GM19240 (cell line): ENCODE measurements around a stretch of chr19.

- RRBS: 83% methylated on average over 1 of the region's 48 CpGs
Observed at GRCh38 chr19:311395-312413, 20.5 kb upstream of the PLPP2 start.

DNA sequence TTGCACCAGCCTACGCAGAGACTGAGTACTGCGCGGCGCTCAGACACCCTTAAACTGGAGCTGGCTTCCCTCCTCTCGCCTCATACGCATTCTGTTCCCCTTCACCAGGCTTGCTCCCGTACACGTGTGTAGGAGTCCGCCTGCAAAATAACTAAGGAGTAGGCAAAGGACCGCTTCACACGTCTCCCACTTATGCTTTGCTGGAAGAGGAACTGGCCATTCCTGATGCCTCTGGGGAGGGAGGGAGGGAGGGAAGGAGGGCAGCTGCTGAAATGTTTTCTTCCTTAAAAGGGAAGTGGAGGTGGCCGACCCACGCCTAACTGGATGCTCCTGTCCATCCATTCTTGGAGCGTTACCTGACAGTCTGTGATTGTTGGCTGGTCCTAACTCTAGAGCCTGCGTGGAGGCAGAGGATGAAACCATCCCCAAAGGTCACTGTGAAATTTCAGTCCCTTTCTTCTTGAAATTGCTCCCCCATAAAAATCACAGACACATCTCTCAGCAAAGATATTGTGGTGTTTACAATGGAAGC lies 7.5 kb downstream of the THEG start:
- RRBS: no CpG with 5 or more reads among the region's 15 CpGs

GRCh38 chr19:373978-374289 lies 1.9 kb downstream of the THEG start:
- RRBS: no CpG with 5 or more reads among the region's 13 CpGs

GRCh38 chr19:383817-384348 lies 8.1 kb upstream of the THEG start:
- RRBS: 65% methylated on average over 8 of the region's 38 CpGs

- RRBS: 75% methylated on average over 4 of the region's 26 CpGs
Observed at GRCh38 chr19:419161-419791, 10.3 kb upstream of the C2CD4C start.

GRCh38 chr19:461508-462310 lies 876 bp upstream of the SHC2 start:
- RRBS: 5% methylated on average over 13 of the region's 71 CpGs

- RRBS: no CpG with 5 or more reads among the region's 22 CpGs
Observed at GRCh38 chr19:508078-508565, 825 bp downstream of the TPGS1 start.

DNA sequence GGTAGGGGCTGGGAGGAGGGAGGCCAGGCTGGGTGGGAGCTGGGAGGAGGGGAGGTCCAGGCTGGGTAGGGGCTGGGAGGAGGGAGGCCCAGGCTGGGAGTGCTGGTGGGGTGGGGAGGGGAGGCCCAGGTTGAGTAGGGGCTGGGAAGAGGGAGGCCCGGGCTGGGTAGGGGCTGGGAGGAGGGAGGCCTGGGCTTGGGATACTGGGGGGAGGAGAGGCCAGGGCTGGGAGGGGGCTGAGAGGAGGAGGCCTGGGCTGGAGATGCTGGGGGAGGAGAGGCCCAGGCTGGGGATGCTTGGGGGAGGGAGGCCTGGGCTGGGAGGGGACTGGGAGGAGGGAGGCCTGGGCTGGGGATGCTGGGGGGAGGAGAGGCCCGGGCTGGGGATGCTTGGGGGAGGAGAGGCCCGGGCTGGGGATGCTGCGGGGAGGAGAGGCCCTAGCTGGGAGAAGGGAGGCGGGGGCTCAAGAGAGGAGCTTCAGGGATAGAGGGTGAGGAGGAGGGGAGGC lies 11.0 kb downstream of the TPGS1 start:
- RRBS: 16% methylated on average over 2 of the region's 5 CpGs

GRCh38 chr19:541775-542252 lies 2.0 kb upstream of the GZMM start:
- RRBS: 76% methylated on average over 7 of the region's 28 CpGs

GRCh38 chr19:549337-549686 lies 5.5 kb downstream of the GZMM start:
- RRBS: 93% methylated on average over 5 of the region's 18 CpGs

GRCh38 chr19:570641-571652 lies 1.4 kb upstream of the BSG start:
- RRBS: no CpG with 5 or more reads among the region's 64 CpGs

- RRBS: no CpG with 5 or more reads among the region's 20 CpGs
Observed at GRCh38 chr19:641951-642565, 2.4 kb downstream of the FGF22 start.

- RRBS: 2% methylated on average over 19 of the region's 59 CpGs
Observed at GRCh38 chr19:679300-680196, 3.4 kb downstream of the FSTL3 start.

- RRBS: 19% methylated on average over 22 of the region's 73 CpGs
Observed at GRCh38 chr19:719714-720356, 11.1 kb downstream of the PALM start.

- RRBS: 95% methylated on average over 21 of the region's 76 CpGs
Observed at GRCh38 chr19:806317-807426, 9.4 kb downstream of the PTBP1 start.

DNA sequence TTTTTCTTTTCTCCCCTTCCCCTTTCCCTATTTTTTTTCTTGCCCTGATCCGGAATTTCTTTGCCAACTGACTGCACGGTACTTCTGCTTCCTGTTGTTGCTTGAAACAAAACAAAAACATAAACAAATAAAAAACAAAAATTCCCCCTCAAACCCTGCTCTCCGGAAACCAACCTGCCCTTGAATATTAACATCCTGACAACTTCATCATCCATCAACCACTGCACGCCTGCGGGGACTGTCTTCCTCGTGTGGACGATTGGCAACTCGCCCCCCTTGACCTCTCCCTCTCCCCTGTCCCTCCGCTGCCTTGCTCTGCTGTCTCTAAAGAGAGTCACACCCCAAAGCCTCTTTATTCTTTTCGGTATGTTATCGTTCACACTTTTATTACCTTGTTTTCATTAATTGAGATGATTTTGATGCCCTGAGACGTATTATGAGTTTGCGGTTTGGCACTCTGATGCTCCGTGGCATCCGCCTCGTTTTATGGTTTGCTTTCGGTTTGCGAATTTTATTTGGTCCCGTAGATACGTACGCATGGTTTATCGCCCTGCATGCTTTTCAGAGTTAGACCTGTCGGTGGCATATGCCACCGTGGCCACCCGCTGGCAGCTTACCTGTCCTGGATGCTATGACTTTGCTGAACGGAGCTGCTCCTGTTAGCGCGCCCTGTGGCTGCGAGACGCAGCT lies 10.4 kb downstream of the PTBP1 start:
- RRBS: 85% methylated on average over 3 of the region's 30 CpGs

DNA sequence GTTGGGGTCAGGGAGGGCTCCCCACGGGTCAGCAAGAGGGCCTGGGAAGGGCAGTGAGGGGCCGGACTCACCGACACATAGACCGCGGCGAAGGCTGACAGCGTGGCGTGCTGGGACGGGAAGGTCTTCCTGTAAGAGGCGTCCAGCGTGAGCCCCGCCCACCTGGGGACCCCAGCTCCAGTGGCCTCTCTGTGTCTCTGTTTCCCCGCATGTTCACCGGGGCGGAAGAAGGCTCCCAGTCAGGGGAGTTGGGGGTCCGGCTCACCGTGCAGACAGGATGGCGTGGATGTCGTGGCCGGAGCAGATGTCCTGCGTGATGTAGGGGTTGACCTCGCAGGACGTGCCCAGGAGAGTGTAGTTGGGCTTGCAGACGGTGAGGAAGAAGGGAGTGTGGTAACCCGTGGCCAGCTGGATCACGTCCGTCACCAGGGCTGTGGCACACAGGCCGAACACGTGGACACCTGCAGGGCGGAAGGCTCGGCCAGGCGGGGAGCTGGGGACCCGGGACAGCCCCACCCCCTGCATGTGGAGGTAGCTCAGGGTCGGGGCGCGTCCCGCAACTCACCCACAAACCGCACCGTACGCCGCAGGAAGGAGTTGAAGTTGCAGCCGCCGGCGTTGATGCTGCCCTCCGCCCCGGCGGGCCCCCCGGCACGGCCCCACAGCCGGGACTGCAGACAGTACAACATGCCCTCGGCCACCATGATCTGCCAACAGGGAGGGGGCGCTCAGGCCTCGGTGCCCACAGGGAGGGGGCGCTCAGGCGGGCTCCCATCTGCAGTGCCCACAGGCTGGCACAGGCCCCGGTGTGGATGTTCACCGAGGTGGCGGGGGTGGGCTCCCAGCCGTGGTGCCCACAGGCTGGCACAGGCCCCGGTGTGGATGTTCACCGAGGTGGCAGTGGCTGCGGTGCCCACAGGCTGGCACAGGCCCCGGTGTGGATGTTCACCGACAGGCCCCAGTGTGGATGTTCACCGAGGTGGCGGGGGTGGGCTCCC lies 6.8 kb downstream of the PLPPR3 start:
- RRBS: 91% methylated on average over 10 of the region's 66 CpGs

- RRBS: 9% methylated on average over 13 of the region's 38 CpGs
Observed at GRCh38 chr19:850209-851260, 1.6 kb upstream of the ELANE start.

DNA sequence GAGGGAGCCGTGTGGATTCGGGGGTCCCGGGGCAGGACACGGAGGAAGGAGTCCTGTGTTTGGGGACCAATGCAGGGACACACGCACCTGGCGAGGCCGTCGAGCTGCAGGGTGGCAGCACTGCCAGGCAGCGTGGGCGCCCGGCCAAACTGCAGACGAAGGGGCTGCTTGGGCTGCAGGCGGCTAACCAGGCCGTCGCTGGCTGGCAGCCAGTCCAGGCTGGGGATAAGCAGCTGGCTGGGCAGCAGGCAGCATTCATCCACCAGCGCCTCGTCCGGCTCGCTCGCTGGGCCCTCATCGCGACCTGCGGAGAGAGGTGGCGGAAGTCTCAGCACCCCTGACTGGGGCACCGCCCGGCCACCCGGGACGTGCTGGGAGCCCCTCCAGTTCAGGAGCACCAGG lies 11.5 kb downstream of the CFD start:
- RRBS: 97% methylated on average over 14 of the region's 28 CpGs

DNA sequence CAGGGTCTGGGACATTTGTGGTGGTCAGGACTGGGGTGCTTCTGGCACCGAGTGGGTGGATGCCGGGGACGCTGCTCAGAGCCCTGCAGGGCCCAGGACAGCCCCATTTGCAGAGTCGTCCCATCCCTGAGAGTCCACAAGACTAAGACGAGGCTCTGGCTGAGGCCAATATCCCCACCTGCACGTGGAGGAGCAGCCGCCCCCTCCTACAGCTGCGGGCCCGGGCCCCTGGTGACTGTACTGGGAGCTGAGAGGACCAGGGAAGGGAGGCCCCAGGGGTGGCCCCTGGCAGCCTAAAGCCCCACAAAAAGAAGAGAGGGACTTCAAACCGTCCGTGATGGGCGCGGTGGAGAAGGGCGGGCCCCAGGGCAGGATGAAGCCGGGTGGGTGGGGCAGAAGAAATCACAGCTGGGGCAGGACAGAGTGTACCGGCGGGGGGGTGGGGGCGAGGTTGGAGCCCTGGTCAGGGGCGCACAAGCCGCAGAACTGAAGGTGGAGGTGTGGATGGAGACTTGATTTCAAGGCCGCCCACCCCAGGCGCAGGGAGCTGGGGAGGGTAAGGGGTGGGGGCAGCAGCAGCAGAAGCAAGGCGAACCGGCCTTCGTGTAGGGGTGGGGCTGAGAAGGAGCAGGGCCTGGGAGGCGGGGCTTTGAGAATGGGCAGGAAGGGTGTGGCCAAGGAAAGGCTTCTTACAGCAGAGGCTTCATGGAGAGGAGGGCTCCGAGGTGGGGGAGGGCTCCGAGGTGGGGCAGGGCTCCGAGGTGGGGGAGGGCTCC lies 12.9 kb downstream of the CFD start:
- RRBS: 92% methylated on average over 2 of the region's 29 CpGs